Hair follicle dermal papilla cell (primary cell): ENCODE measurements around the gene OR1D2.

DNA sequence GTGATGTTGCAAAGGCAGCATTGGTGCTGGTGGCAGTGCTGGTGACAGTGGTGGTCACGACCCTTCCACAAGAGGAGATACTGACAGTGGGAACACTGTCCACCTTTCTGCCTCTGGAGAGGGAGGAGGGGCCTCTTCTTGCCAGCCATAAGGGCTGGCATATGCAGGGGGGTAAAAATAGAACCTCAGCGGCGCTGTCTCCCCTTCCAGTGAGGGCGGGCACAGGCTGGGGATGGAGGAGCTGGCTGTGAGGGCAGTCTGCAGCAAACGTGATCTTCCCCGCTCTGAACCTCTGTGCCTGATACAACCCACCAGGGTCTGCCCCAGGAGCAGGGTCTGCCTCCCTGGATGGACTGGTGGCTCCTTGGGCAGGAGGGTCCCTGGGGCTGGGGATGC, 3.4 kb downstream of the RAP1GAP2 start:
- CAGE, long polyA plus RNA, result no peak

- CAGE, long polyA plus RNA, result no peak
These were observed 56.5 kb downstream of the RAP1GAP2 start for GRCh38 chr17:2852671-2853270.

- CAGE, long polyA plus RNA, result no peak
These were observed 123.2 kb downstream of the OR1D5 start for GRCh38 chr17:2940184-2940700.

- CAGE, long polyA plus RNA, result no peak
These were observed 113.8 kb downstream of the OR1D5 start for GRCh38 chr17:2949508-2950031.

DNA sequence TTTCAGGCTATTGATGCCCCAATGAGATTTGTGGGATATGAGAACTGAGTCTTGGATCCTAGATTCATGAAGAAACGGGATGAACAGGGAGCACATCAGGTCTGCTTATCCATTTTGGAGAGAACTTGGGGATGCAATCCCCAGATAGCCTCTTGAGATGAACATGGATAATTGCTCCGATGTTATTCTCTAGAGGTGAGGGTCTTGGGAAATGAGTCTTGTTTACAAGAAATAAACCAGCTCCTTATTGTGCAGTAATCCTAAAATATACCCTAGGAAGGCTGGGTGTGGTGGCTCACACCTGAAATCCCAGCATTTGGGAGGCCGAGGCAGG, at the start of gene OR1D2:
Gene OR1D2 (minus strand): TSS at position 116 of the 334 bp plus-strand sequence.
- CAGE, long polyA plus RNA, result no peak

DNA sequence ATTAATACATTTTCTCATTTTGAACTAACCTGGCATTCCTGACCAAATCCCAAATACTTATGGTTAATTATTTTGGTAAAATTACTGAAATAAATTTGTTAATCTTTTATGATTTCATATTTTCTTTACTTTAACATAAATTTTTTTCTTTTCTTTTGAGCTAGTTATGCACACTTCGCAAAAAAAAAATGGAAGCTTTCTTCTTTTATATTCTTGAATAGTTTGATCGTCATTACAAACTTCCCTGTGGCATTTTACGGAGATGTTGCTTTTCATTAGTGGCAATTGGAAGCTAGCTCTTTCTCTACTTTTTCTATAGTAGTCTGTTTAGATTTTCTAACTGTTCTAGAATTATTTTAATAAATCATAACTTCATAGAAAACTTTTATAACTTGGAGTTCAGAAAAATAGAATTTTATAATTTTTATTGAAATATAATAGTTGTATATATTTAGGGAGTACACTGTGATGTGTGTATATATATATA, 17.3 kb downstream of the OR1E2 start:
- CAGE, long polyA plus RNA, result no peak

GRCh38 chr17:3475251-3475761, 491 bp upstream of the ASPA start:
- CAGE, long polyA plus RNA, result no peak

DNA sequence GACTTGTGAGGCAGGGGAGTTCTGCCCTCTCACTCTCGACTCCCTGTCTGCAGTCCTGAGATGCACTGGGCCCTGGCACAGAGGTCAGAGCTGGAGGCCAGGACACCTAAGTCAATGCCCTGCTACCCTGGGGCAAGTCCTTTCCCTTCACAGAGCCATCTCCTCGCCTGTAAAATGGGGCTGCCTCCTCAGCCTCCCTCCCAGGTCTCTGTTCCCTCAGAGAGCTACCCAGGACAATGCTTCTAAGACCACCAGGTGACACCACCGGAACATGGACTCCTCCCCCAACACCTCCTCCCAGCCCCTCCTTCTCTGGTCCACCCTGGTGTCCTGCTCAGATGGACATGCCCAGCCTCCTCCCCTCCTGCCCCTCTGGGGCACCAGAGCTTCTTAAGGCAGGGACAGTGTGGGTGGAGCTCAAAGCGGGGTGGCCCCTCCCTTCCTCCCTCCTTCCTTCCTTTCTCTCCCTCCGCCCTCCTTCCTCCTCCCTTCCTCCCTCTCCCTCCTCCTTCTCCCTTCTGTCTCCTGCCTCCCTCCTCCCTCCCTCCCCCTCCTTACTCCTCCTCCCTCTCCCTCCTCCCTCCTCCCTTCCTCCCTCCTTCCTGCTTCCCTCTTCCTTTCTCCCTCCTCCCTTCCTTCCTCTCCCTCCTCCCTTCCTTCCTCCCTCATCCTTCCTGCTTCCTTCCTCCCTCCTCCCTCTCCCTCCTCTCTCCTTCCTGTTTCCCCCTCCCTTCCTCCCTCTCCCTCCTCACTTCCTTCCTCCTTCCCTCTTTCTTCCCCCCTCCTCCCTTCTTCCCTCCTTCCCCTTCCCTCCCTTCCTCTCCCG, 22.7 kb downstream of the TRPV3 start:
- CAGE, long polyA plus RNA, result no peak

DNA sequence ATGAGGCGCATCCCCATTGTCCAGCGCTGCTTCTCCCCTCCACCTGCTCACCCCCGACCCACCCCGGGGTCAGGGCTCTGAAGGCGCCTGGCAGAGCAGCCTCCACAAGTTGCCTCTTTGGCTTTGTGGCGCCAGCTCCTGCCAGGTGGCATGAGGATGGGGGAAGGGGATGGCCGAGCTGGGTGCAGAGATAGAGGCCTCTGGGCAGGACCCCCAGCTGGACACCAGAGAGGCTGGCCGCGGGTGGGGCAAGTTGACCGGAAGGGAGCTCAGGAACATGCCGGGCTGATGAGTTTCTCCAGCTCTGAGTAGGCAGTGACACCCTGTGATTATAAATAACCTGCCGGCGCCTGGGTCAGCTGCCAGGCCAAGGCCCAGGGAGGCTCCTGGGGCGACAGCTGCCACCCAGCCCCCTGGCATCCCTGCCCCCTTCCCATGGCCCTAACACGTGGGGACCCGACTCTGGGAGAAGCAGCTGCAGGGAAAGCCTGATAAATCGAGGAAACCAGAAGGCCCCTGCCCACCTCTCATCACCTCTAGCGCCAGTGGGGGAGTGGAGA, 758 bp downstream of the P2RX5 start:
- CAGE, long polyA plus RNA, result no peak

DNA sequence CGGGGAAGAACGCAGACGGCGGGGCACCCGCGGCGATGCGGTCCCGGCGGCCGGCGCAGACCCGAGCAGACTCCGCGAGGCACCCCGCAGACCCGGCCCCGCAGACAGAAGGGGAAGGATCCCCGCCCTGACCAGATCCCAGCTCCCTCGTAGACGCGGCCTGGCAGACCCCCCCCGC, 285 bp downstream of the CAMKK1 start:
- CAGE, long polyA plus RNA, result no peak

- CAGE, long polyA plus RNA, result no peak
These were observed 390 bp downstream of the P2RX1 start for GRCh38 chr17:3915869-3916280.

DNA sequence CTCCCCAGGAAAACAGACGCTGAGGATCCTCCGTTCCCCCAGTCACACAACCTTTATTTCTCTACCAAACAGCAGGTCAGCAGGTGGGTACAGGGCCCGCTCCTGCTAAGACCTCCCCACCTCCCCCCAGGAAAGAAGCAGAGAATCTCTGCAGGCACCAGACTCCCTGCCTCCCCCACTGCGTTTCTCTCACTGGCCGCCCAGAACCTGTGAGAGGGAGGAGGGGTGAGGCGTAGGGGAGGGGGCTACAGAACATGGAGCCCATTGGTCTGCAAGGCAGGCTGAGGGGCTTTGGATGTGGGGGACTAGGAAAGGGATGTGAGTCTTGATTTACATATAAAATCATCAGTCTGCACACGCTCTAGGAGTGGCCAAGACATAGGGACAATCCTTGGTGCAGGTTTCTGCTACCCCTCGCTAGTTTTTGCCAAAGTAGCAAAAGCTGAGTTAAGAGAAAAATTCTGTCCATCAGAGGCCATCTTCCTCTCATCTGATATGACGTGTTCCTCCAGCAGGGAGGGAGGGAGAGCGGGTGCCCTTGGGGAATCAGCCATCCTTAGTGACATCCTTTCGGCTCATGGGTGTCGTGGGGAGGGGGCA, 7.7 kb upstream of the P2RX1 start:
- CAGE, long polyA plus RNA, result no peak

- CAGE, long polyA plus RNA, result no peak
These were observed 8.4 kb upstream of the P2RX1 start for GRCh38 chr17:3924440-3925262.

DNA sequence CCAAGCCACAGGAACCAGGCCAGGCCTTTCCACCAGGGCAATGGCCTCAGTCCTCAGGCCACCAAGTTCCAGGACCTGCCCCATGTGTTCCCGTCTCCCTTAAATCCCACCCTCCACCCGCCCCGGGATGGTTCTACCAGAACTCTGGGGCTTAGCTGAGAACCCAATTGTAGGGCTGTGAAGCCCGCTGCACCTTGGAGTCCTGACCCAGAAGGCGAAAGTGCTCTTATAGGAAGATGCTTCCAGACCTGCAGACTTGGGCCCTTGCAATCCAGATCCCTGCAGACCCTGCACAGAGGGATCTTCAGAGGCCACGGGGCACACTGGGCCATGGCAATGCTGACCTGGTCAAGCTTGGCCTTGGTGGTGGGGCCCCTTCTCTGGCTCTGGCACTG, 41.1 kb upstream of the ATP2A3 start:
- CAGE, long polyA plus RNA, result no peak

GRCh38 chr17:4009102-4009905, 45.1 kb upstream of the ATP2A3 start:
- CAGE, long polyA plus RNA, result no peak

DNA sequence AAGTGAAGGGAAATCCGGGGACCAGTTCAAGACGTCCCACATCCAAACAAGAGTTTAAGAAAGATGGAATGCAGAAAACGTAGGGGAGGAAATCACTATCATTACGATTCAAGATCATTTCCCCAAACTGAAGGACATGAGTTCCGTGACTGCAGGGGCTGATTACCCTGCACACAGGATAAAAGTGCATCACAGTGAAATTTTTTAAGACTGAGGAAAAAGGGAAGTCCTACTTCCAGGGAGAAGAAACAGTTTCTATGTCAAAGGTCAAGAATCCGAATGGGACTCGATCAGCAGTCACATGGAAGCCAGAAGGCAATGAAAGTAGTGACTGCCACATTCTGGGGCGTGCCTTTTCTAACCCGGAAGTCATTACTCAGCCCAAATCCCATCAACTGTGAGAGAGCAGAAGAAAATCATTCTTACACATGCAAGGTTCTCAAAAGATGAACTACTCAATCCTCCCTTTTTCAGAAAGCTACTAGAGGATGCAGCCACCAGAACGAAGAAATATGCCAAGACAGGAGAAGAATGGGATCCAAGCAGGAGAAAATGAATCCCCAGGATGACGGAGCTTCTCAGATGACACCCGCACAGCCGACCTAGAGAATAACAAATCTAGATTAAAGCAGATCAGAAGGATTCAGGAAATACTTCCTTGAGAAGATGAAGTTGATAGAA, 12.0 kb downstream of the ZZEF1 start:
- CAGE, long polyA plus RNA, result no peak

GRCh38 chr17:4160095-4160450, 17.1 kb downstream of the CYB5D2 start:
- CAGE, long polyA plus RNA, result no peak

- CAGE, long polyA plus RNA, result no peak
These were observed 33.1 kb downstream of the CYB5D2 start for GRCh38 chr17:4176017-4176634.

DNA sequence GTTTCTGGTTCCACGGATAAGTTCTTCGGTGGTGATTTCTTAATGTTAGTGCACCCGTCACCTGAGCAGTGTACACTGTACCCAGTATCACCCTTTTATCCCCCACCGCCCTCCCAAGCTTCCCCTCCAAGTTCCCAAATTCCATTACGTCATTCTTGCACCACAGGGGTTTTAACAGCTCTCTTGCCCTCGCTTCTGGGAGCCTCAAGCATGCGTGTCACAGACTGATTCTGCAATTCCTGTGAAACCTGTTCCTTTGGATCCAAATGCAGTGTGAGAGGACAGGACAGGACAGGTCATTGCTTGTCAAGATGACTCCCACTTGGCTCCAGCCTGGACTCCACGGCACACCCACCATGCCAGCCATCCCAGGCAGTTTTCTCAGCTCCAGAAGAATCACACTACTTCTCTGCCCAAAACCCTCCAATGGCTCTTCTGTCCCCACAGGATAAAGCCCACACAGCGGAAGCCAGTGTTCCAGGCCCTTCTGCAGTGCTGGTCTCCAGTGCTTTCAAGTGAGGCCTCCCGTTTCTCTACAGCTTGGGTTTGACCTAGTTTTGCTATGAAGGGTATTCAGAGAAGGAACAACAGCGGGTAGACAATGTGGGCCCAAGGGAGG, 44.2 kb downstream of the CYB5D2 start:
- CAGE, long polyA plus RNA, result no peak

DNA sequence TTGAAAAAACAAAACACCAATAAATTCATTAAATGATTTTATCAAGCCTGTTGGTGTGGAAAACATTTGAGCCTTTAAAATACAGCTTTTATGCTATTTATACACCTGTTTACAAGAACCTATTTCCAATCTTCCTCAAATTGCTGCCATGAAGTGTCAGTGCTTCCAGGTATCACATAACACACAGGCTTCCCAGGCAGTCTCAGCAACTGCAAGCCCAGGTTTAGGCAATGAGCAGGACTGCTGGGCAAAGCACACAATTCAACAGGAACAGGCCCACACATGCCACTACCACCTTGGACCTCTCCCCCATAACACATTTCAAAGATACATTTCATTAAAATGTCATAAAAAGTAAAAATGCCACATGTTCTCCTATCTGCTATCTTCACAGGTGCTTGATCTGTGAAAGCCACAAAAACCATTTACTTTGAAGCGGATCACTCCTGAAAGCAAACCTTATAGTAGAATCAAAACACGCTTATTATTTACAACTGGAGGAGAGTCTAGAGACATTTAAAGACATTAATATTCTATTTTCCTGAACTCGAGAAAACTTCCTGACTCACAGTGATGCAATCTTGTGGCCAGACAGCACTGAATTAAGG, 31.6 kb downstream of the ANKFY1 start:
- CAGE, long polyA plus RNA, result no peak